Caco-2 (cell line): ENCODE measurements around the gene HCN4.

- PRO-cap, result no peak
- RRBS, result no CpG with 5 or more reads among the region's 2 CpGs
Measured at GRCh38 chr15:71409432-71410131, 294.3 kb downstream of the THSD4 start.

GRCh38 chr15:71761419-71762221, 48.7 kb upstream of the NR2E3 start:
- PRO-cap, result no peak
- RRBS, result no CpG with 5 or more reads among the region's 6 CpGs

DNA sequence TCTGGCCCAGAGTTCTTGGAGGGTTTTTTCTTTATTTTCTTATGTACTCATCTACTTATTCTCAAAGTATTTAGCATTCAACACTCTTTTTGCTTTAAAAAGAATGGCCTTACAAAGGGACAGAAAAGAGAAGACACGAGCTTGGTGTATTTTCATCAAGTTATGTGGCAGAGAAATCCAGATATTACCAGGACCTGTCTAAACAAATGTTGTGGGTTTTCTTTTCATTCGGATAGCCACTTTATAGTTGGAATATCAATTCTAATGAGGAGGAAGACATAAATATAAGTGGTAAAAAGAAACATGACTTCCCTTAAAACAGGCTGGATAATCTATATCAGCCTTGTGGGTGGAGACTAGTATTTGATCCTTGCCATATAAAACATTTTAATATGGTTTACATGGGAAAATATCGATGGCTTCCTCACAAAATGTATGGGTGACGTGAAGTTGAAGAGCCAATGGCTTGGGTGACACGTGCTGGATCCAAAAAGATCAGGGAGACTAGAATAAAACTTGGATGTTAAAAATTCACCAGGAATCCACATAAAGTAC, 29.5 kb upstream of the NR2E3 start:
- PRO-cap, result no peak
- RRBS, result no CpG with 5 or more reads among the region's 5 CpGs

- PRO-cap, result no peak
- RRBS, result no CpG with 5 or more reads among the region's 21 CpGs
Measured at GRCh38 chr15:72169932-72170845, 27.4 kb downstream of the GRAMD2A start.

- PRO-cap, result no peak
- RRBS, result no CpG with 5 or more reads among the region's 13 CpGs
Measured at GRCh38 chr15:72208422-72209052, 10.9 kb upstream of the GRAMD2A start.

GRCh38 chr15:72210269-72210595, 12.6 kb upstream of the GRAMD2A start:
- PRO-cap, result no peak
- RRBS, result no CpG with 5 or more reads among the region's 12 CpGs

- PRO-cap, result no peak
- RRBS, result no CpG with 5 or more reads among the region's 4 CpGs
Measured at GRCh38 chr15:72232173-72232431, 1.1 kb upstream of the PKM start.

GRCh38 chr15:72376322-72376886, 590 bp upstream of the HEXA start:
- PRO-cap, result no peak
- RRBS, result no CpG with 5 or more reads among the region's 10 CpGs

DNA sequence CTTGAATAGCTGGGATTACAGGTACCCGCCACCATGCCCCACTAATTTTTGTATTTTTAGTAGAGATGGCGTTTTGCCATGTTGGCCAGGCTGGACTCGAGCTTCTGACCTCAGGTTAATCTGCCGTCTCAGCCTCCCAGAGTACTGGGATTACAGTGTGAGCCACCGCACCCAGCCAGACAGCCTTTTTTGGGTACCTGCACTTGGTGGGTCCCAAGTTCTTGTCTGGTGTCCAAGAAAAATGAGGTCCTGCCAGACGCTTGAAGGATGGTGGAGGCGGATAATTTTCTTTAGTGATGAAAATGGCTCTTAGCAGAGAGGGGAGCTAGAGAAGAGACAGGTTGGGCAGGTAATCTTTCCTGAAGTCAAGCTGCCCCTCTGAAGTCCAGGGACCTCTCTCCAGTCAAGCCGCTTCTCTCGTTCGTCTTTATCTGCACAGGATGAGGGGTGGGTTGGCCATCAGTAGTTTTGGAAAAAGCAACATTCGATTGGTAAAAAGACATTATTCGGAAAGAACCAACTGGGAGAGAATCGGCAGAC, 30.1 kb downstream of the ARIH1 start:
- PRO-cap, result no peak
- RRBS, result no CpG with 5 or more reads among the region's 13 CpGs

GRCh38 chr15:72580524-72581139, 73.9 kb upstream of the GOLGA6B start:
- PRO-cap, result no peak
- RRBS, result no CpG with 5 or more reads among the region's 6 CpGs

DNA sequence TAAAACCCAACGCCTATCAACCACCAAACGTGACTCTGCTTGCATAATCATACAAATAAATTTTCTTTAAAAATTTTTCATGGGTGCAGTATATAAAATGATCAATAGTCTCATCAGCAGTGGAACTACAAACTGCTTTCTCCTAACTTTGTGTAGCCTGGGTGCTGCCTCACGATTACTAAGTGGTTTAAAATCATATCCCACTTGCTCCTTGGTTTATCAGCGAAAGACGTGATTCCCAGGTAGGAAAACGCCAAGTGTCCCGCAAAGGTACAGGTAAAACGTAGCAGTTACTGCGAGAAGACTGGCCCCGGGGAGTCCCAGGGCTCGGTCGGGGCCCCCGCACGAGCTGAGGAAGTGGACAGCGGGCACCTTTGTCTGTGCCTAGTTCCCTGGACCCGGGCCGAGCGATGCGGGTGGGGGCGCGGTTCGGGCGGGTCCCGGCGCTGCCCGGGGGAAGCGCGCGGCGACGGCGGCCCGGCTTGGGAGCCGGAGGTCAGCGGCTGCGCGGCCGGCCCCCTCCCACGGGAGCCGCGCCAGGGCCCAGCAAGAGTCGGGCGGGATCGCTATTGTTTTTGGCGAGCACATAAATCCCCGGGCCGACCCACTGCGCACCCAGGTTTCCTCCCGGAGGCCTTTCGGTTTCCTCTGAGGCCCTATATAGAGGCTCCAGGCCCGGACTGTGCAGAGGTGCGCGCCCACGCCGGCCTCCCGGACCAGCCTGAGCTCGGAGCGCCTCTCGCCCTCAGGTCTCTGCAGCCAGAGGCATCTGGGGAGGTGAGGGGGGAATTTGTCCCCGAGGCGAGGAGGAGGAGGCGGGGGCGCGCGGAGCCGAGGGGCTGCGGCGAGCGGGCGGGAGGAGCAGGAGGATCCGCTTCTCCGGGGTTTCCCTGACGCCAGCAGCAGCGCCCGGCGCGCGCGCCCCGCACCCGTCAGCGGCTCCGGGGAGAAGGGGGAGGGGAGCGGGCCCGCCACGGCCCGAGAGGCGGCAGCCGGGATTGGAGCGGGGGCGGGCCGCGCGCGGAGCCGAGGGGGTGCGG, 727 bp upstream of the NEO1 start:
- PRO-cap, result bidirectional peak, plus-strand start at position 826 of the sequence, minus-strand start at position 723 of the sequence; bidirectional peak, plus-strand start outside the sequence, minus-strand start at position 907 of the sequence
- RRBS, result 3% methylated on average over 40 of the region's 97 CpGs

DNA sequence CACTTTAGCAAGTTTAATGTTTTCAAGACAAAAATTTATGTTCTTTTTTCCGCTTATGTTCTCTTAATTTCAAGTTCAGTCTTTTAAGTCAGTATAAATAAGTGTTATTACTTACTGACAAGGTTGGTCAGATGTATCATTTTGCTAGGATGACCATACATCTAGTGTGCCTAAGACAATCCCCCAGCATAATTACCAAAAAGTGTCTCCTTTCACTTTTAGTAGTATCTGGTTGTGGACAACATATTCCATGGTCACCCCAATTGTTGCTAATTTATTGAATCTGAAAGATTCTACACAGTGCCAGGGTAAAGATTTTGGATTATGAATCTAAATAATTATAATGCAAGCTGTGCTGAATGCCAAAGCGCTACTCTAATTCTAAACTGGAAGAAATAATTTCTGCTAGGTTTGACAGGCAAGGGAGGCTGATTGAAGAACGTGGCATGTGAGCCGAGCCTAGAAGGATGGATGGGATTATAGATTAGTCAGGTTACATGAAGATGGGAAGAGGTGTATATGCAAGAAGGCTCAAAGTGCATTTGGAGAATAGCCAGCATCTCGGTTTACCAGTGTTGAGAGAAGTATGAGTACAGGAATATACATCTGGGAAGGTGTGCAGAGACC, 141.3 kb downstream of the NEO1 start:
- PRO-cap, result no peak
- RRBS, result no CpG with 5 or more reads among the region's 5 CpGs

DNA sequence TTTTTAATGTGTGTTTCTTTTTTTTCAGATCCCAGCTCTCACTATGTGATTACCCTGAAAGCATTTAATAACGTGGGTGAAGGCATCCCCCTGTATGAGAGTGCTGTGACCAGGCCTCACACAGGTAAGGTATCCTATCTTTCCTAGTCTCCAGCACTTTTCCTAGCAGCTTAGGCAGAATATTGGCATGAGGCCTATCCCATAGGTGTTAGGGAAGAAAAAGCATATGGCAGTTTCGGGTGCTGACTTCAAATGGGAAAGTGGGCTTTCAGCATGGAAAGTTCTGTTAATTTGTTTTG, 102.5 kb downstream of the HCN4 start:
- PRO-cap, result no peak
- RRBS, result no CpG with 5 or more reads among the region's 2 CpGs

- PRO-cap, result no peak
- RRBS, result 6% methylated on average over 92 of the region's 121 CpGs
Measured at GRCh38 chr15:73368184-73369139, at the start of gene HCN4. TSS of gene HCN4 (minus strand) at chr15:73368958.

- PRO-cap, result bidirectional peak, plus-strand start at chr15:73685066, minus-strand start at chr15:73684929
- RRBS, result 4% methylated on average over 25 of the region's 48 CpGs
Measured at GRCh38 chr15:73684644-73685473, 676 bp downstream of the CD276 start.

DNA sequence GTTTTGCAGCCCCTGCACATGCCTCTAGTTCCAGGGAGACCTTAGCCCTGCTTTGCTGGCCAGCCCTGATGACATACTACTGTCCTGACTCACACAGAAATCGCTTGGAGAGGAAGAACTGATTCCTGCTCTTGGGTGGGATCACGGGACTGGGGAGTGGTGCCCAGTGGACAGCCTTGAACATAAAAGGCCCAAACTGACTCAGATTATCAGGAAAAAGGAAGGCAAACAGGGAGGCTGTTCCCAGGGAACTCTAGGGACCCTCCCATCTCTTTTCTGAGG, 5.0 kb downstream of the CD276 start:
- PRO-cap, result no peak
- RRBS, result no CpG with 5 or more reads among the region's 2 CpGs

- PRO-cap, result no peak
- RRBS, result no CpG with 5 or more reads among the region's 7 CpGs
Measured at GRCh38 chr15:73694260-73694756, 10.1 kb downstream of the CD276 start.

- PRO-cap, result no peak
- RRBS, result no CpG with 5 or more reads among the region's 19 CpGs
Measured at GRCh38 chr15:73712657-73714051, 29.0 kb downstream of the CD276 start.

- PRO-cap, result no peak
- RRBS, result no CpG with 5 or more reads among the region's 13 CpGs
Measured at GRCh38 chr15:73946329-73946963, 20.2 kb downstream of the LOXL1 start.

- PRO-cap, result no peak
- RRBS, result no CpG with 5 or more reads among the region's 9 CpGs
Measured at GRCh38 chr15:73995204-73995659, 716 bp downstream of the PML start.